Body of pancreas (tissue), 2 donors: Measurements from ENCODE around the gene GXYLT2.

- PRO-cap: unidirectional peak, minus-strand start at chr3:69740211
- RAMPAGE, long total RNA, 2 experiments: no peak in any of the 2 experiments
Measured at GRCh38 chr3:69740122-69741093, 1.1 kb downstream of the MITF start.

DNA sequence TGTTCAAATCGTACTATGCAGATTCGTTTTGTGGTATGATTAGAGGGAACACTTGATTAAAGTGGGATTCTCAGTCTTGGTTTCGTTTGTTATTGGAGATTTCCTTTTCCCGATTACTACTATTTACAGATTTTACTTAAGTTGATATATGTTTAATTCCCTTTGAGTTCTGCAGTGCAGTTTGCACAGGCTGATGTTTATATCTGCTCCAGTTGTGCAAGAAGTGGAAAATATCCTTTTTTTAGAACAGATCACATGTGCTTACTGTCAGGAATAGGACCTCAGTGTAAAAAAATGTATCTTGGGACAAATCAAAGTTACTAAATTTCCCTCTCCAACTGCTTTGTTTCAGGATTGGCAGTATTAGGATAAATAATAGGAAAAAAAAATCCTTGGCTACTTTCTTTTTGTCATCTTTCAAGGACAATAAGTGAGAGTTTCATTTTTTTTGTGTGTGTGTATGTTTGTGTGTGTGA, 6.8 kb downstream of the MITF start:
- PRO-cap: no peak
- RAMPAGE, long total RNA, 2 experiments: no peak in any of the 2 experiments

DNA sequence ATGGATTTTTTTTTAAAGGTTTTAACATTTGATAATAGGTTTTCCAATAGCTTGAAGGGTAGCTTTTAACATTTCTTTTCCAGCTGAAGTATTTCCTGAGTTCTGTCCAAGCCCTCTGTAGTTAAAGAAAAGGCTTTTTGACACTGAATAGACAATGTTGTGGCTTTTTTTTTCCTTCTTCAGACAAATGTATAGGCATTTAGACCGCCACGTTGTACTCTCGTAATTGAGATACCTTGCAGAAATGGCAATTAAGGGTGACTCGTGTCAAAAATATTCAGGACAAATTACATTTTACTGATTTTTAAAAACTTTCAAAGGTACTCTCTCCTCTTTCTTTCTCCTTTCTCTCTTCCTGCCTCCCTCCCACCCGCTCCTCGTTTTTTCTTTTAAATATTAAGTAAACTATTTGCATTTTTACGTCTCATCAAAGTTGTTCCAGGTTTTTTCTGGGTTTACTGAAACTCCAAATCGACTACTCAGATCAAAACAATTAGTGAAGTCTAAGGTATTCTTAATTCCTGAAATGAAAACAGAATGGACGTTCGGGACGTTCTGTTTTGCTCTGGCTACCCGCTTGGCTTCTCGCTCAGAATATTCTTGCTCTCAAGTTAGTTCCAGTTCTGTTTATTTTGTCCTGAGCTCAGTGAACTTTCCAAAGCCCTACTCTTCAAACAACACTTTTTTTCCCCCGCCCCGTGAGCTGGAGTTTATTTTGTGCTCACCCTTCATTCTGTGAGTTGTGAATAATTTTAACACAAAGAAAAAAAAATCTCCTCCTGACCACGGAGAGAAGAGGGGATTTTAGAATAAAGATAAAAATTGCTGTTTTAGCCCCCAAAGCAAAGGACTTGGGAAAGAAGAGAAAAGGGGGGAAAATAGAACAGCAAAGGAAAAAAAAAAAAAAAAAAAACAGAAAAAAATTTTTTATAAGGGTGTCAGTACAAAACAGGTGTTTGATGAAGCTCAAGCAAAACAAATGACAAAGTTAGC, 240.4 kb downstream of the MDFIC2 start:
- PRO-cap: no peak
- RAMPAGE, long total RNA, 2 experiments: no peak in any of the 2 experiments

DNA sequence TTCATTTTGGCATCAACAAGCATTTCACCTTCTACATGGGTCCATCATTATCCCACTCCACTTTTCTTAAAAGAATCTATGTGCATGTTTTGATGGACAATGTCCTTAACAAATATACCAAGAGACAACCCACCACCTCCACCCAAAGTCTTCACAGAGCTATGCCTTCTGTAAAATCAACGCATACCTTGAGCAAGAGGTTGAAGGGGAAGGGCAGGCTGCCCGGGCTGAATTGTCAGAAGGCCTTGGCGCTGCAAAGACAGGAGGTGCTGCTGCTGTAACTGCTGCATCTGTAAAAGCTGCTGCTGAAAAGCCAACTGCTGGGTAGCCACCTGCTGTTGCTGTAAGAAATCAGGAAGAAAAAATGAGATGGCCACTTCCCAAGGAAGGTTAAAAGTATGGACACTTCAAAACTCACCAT, 536.8 kb downstream of the FOXP1 start:
- PRO-cap: no peak
- RAMPAGE, long total RNA, 2 experiments: start-site peak on the minus strand in 1 of 2 experiments, centred at position 290 of the sequence, 8 reads per replicate

- PRO-cap: unidirectional peak, minus-strand start at chr3:71306029
- RAMPAGE, long total RNA, 2 experiments: start-site peak on the minus strand in 1 of 2 experiments, at chr3:71305739-71306021 at its widest, 16 reads per replicate
Measured at GRCh38 chr3:71305201-71306307, 278.0 kb downstream of the FOXP1 start.

GRCh38 chr3:71423097-71424031, 160.2 kb downstream of the FOXP1 start:
- PRO-cap: no peak
- RAMPAGE, long total RNA, 2 experiments: no peak in any of the 2 experiments

GRCh38 chr3:71454798-71455624, 128.5 kb downstream of the FOXP1 start:
- PRO-cap: no peak
- RAMPAGE, long total RNA, 2 experiments: no peak in any of the 2 experiments

DNA sequence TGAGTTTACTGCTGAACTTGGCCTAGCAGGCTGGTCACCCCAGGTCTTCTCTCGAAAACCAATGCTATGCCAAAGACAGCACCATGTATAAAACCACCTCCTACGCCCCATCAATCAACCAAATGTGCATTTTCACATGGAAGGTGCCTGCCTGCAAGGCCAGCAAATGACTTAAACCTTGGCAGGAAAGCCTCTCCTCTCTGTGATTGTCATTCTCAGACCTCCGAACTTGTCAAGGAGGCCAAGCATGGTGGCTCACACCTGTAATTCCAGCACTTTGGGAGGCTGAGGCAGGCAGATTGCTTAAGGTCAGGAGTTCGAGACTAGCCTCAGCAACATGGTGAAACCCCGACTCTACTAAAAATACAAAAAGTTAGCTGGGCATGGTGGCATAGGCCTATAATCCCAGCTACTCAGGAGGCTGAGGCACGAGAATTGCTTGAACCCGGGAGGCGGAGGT, 120.7 kb downstream of the FOXP1 start:
- PRO-cap: no peak
- RAMPAGE, long total RNA, 2 experiments: start-site peak on the minus strand in 1 of 2 experiments, centred at position 138 of the sequence, 9 reads per replicate

DNA sequence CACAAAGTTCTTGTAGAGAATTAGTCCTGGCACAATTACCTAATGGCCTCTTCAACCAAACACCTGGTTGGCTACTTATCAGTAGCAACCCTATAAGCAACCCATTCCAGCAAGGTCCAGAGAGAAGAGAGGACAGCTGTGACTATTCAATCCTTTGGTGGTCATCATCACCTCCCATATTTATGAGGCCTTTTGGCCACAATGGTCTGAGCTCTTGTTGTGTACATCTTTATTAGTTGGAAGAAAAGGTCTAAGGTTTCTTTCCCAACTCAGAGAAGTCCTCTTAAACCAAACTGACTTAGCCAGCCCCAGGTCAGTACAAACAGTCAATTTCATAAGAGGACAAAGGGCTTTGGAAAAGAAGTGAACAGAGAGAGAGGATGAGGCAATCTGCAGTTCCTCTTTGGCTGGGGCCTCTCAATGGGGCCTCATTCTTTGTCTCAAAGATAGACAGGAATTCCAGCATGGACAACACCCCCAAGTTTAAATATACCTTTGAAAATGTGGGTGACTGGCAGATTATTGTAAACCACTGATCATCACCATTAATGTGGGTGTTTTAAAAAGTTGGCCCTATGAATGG, 35.8 kb downstream of the FOXP1 start:
- PRO-cap: no peak
- RAMPAGE, long total RNA, 2 experiments: no peak in any of the 2 experiments

DNA sequence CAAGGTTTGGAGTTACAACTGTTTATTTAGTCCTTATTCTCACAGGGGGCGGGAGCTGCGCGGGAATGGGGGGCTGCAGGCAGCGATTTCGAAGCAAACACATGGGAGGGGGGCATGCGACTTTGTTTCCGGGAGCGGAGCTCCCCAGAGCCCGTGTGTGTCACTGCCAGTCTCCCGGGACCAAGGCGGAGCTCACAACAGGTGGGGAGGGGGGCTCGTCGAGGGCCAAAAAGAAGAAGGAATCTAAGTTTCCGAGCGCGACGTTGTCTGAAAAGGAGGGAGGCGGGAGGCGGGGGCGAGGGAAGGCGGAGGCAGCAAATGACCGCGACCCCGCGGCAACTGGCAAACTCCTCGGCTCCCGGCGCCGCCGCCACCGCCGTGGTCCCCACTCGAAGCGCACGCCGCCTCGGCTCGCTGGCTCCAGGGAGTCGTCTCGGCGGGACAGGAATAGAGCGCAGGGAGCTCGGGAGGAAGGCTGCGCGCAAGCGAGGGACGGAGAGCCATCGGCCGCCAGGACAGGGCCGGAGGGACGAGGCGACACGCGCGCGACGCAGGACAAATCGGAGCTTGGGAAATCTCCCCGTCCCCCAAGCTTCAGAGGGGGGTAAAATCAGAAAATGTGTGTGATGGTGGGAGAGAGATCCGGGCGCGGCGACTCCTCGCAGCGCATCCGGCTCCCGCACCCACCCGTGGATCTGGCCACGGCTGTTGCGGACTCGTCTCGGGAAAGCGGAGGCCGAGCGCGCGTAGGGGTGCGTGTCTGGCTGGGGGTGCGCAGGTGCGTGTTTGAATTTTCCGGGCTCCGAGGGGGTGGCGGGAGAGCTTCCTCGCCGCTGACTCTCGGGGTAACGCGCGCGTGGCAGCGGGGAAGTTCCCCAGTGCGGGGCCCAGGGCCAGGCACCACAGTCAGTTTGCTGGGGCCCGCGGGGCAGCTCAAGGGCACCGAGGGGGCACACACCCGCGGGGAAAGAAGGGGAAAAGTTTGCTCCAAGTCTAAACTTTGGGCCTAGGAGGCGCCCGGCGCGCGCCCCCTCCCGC, 1.2 kb downstream of the FOXP1 start:
- PRO-cap: bidirectional peak, plus-strand start at position 169 of the sequence, minus-strand start at position 182 of the sequence; bidirectional peak, plus-strand start at position 524 of the sequence, minus-strand start at position 435 of the sequence; bidirectional peak, plus-strand start at position 878 of the sequence, minus-strand start at position 697 of the sequence
- RAMPAGE, long total RNA, 2 experiments: start-site peak on the plus strand in 1 of 2 experiments, centred at position 313 of the sequence, 10 reads per replicate

DNA sequence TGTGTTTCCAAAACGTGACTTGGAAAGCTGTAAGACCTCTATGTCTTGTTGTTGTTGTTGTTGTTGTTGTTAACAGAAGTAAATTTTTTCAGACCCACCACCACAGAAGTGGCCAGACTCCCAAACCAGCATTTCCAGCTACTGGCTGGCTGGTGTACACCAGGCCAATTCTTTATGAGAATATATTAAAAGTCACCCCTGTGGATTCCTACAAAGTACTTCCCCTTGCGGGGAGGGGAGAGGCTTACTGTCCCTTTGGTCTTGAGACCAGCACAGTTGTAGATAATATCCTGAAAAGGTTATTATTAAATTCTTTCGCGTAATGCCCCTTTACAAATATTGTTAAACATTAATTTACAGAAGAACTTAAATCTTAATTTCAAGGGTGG, 1.6 kb upstream of the FOXP1 start:
- PRO-cap: no peak
- RAMPAGE, long total RNA, 2 experiments: no peak in any of the 2 experiments

DNA sequence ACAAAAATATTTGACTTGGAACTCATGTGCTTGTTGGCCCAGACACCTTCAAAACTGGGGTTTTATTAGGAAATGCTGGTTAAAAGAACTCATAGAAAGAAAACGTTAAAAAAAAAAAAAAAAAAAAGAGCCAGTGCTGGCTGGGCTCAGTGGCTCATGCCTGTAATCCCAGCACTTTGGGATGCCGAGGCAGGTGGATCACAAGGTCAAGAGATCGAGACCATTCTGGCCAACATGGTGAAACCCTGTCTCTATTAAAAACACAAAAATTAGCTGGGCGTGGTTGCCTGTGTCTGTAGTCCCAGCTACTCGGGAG, 31.5 kb upstream of the FOXP1 start:
- PRO-cap: no peak
- RAMPAGE, long total RNA, 2 experiments: no peak in any of the 2 experiments

GRCh38 chr3:71693617-71694106, 31.5 kb downstream of the EIF4E3 start:
- PRO-cap: unidirectional peak, plus-strand start at chr3:71693836
- RAMPAGE, long total RNA, 2 experiments: no peak in any of the 2 experiments

DNA sequence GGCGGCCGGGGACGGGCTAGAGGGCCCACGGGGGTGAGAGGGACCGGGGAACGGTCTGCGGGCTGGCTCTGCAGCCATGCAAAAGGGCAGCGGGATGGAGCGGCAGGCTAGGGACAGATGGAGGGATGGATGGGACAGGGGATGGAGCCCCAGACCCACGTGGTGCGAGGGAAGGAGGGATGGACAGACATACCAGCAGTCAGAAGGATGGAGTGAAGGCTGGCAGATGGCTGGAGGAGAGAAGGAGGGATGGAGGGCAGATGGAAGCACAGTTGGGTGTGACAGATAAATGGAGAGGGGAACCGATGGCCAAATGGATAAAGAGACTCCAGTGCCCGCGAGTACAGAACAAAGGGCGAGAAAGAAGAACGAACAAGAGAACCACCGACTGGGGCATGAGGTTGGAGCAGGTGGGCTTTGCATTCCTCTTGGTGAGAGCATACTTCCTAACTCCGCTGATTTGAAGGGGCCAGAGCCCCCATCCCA, 504 bp upstream of the EIF4E3 start:
- PRO-cap: no peak
- RAMPAGE, long total RNA, 2 experiments: no peak in any of the 2 experiments

- PRO-cap: no peak
- RAMPAGE, long total RNA, 2 experiments: no peak in any of the 2 experiments
Measured at GRCh38 chr3:72155305-72156252, 370.6 kb upstream of the PROK2 start.

DNA sequence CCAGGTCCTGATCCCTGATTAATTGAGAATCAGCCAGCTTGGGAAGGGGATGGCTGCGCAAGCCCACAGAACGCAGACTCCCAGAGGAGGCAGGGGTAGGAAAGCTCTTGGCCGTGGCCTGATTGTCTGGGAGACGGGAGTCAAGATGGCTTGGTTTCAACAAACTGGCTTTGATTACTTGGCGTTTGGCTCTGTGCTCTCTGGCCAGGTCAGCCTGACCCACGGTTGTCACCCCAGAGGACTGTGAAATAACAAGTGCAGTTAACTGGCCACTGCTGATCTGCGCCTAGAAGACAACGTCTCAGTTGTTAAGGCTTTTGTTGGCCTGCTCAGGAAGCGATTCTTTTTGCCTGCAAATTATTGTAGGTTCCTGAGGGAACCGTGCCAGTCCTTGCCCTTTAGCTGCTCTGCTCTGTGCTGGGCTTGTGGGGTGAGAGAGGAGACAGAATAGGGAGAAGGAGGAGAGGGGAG, 387.1 kb upstream of the PROK2 start:
- PRO-cap: no peak
- RAMPAGE, long total RNA, 2 experiments: no peak in any of the 2 experiments

- PRO-cap: no peak
- RAMPAGE, long total RNA, 2 experiments: no peak in any of the 2 experiments
Measured at GRCh38 chr3:72288709-72289928, 504.2 kb upstream of the PROK2 start.

DNA sequence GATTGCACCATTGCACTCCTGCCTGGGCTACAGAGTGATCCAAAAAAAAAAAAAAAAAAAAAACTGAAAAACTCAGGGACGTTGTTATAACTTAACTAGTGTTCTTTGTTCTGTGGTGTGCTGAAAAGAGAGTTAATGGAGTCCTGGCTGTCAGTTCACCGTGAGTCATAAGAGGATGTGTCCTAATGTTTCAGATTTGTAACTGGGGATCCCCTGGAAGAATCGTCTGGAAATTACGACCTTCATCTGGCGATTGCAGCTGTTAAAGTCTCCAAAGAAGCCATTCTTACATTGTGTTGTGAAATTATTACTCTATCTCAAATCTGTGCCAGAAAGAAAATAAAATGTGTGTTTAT, 1.0 kb upstream of the GXYLT2 start:
- PRO-cap: no peak
- RAMPAGE, long total RNA, 2 experiments: no peak in any of the 2 experiments

GRCh38 chr3:72887806-72888807, at the start of gene GXYLT2:
Gene GXYLT2, plus strand, starts transcription at chr3:72888046.
- PRO-cap: bidirectional peak, plus-strand start at chr3:72888114, minus-strand start at chr3:72887994; bidirectional peak, plus-strand start at chr3:72888293, minus-strand start at chr3:72888179; unidirectional peak, minus-strand start at chr3:72888493; unidirectional peak, minus-strand start at chr3:72888538
- RAMPAGE, long total RNA, 2 experiments: no peak in any of the 2 experiments

DNA sequence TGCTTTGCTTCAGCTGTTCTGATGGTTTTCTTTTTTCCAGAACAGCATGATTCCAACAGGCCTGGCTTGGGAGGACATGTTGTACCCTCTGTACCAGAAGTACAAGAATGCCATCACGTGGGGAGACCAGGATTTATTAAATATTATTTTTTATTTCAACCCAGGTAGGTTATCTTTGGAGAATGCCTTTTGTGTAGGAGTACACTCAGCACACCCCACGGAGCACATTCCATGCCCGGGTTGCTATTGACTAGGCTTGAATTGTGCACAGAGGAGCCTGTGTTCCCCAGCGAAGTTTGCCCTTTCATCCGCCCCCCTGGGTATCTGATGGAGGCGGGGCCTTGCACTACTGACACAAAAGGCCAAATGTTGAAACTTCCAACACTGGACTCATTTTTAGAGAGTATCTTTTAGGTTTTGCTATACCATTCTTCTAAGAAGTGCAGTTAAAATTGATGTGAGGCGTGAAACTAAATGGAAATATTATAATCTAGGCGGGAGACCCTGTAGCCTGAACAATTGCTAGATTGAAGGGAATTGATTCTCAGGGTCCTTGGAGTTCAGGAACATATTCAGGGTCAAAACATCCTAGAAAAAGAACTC, 39.3 kb upstream of the PPP4R2 start:
- PRO-cap: no peak
- RAMPAGE, long total RNA, 2 experiments: no peak in any of the 2 experiments